Bile duct (tissue), 1 donor: ENCODE results near the gene LMBRD2.

- PRO-cap = no peak
Observed at GRCh38 chr5:35194979-35196070, 35.0 kb downstream of the PRLR start.

- PRO-cap = no peak
Observed at GRCh38 chr5:35803920-35804526, 52.7 kb upstream of the IL7R start.

DNA sequence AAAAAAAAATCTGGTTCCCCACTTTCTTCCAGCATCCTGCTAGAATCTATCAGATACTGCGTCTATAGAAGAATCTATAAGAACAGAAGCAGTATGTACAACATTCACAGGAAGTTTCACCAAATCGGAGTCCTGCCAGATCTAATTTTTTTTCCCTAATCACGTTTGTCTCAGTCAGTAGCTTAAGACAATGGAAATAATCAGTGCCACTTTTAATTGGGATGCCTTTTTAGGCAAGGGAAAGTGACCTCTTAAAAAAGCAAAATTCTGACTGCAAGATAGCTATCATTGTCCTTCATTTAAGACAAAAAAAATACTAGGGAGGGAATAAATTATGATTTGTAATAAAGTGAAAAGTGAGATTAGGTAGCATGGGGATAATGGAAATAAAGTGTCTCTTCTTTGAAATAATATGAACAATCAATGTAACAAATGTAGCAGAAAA is 3.4 kb downstream of the IL7R start:
- PRO-cap = no peak

DNA sequence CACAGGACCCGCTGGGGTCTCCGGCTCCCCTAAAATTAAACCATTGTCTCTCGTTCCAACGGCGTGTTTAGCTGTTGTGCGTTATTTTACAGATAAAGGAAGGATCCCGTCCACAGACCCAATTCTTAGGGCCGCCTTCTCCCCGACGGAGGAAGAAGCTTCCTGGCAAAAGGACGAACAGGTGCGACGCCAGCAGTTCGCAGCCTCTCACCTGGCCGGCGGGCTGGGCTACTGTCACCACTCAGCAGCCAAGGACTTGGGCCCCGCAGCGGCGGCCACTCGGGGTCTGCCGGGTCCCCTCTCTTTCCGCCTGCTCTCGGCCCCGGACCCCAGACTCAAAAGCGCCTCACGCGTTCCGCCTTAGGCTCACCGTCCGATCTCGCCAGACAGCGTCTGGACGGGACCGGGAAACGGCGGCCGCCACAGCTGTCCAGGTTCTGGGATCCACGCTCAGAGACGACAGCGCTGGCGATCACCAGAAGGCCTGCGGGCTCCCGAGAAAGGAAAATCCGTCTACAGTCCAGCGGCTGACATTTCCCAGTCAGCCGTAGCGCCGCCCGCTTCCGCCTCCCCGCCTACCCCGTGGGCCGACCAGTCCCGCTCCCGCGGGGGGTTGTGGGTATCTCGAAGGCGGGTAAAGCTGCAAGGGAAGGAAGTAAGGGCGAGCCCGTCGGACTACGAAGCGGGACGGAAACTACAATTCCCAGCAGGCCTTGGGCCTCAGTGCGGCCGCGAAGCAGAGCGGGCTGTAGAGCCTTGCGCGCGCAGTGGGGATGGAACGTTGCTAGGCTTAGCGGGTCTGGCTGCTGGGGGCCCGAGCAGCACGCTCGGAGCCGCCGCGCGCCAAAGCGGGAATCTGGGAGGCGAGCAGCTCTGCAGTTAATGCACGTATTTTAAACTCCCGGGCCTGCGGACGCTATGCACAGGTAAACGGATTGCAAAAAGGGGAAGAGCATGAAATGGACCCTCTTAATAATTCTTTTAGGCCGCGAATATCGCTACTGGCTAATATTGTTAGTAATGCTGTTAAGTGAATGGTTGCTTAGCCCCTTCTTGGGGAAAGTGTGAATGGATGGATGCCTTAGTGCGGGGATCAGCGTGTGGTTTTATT is at the start of gene LMBRD2:
Gene LMBRD2 (minus strand): TSS at position 543 of the 1,111 bp plus-strand sequence.
- PRO-cap = bidirectional peak, plus-strand start at position 739 of the sequence, minus-strand start at position 565 of the sequence

DNA sequence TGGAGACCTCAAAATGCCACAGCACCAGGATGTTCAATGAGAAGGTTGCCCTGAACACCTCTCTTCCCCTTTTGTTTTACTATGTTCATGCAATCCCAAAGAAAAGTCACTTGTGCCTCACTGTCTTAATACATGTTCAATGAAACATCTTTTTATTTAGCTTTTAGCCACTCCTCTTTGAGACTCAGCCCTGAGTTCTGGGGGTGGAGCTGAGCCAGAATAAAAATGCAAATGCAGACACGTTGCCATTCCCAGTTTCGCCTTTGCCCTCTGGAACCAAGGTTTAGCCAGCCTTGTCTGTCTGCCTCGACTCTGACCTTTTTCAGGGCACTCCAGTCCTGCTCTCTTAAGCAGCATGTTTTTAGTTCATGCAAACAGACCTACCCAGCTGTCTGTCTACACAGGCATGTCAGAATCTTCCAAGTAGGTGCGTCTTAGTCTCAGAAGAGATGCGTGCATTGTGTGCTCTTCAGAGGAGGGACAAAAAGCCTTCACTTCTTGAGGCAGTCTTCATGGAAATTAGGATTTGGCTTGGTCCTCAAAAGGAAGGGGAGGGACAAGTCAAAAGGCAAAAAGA is 82.2 kb upstream of the RANBP3L start:
- PRO-cap = no peak

GRCh38 chr5:36522193-36522968 is 84.0 kb upstream of the SLC1A3 start:
- PRO-cap = no peak

- PRO-cap = no peak
Observed at GRCh38 chr5:36704123-36704664, 97.8 kb downstream of the SLC1A3 start.

- PRO-cap = bidirectional peak, plus-strand start at chr5:36745495, minus-strand start at chr5:36745288
Observed at GRCh38 chr5:36745184-36745624, 131.4 kb upstream of the NIPBL start.

DNA sequence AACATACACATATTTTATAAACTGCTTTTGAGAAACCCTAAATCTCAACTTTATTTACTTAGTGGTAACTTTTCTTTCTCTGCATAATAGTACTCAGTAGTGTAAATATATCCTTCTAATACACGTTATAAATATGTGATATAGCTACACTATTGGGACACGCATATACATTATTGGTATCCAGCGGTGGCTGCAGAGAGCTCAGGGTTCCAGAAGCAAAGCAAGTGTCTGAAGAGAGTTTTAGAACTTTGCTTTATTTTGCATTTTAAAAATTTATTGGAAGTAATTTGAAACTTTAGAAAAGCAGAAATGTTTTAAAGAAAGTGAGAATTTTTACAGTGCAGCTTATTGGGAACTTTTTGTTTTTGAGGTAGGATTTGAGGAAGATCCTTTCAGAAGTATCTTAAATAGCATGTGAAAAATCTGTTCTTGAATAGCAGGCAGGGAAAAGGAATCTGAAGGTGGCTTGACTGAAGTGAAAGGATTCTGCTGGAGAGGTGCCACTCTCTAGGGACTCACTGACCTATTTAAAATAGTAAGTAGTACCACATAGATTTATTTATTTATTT is 68.9 kb downstream of the NIPBL start:
- PRO-cap = no peak

DNA sequence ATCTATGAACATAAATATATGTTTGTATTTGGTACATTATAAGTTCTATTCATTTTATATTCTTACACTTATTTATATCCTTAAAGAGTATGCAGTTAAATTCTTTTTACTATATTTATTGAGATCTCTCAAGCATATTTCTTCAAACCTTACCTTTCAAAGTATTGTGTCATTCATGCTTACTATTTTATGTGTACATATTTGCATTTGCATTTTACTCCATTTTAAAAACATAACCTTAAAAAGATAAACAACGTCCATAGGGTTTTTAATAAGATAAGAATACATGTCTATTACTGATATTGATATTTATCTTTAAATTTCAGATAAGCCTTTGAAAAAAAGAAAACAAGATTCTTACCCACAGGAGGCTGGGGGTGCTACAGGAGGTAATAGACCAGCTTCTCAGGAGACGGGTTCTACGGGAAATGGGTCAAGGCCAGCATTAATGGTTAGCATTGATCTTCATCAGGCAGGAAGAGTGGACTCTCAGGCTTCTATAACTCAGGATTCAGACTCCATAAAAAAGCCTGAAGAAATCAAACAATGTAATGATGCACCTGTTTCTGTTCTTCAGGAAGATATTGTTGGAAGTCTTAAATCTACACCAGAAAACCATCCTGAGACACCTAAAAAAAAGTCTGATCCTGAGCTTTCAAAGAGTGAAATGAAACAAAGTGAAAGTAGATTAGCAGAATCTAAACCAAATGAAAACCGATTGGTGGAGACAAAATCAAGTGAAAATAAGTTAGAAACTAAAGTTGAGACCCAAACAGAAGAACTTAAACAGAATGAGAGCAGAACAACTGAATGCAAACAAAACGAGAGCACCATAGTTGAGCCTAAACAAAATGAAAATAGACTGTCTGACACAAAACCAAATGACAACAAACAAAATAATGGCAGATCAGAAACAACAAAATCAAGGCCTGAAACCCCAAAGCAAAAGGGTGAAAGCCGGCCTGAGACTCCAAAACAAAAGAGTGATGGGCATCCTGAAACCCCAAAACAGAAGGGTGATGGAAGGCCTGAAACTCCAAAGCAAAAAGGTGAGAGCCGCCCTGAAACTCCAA is 108.1 kb downstream of the NIPBL start:
- PRO-cap = no peak

GRCh38 chr5:37063481-37063959 is 185.7 kb downstream of the CPLANE1 start:
- PRO-cap = no peak

DNA sequence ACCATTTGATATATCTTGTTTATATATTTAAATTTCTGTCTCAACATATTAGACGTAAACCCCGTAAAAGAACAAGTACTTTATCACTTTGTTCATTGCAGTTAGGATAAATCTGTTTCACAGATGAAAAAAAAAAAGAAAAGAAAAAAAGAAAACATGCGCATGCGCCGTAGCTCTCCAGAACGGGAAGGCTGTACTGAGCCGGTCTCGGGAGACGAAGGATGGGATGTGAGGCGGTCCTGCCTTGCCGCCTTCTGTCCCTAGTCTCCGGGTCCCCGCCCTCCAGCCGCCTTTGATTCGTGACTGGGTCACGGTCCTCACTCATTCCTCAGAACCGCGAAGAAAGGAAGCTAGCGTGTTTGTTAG is 40.4 kb downstream of the CPLANE1 start:
- PRO-cap = unidirectional peak, plus-strand start at position 194 of the sequence

DNA sequence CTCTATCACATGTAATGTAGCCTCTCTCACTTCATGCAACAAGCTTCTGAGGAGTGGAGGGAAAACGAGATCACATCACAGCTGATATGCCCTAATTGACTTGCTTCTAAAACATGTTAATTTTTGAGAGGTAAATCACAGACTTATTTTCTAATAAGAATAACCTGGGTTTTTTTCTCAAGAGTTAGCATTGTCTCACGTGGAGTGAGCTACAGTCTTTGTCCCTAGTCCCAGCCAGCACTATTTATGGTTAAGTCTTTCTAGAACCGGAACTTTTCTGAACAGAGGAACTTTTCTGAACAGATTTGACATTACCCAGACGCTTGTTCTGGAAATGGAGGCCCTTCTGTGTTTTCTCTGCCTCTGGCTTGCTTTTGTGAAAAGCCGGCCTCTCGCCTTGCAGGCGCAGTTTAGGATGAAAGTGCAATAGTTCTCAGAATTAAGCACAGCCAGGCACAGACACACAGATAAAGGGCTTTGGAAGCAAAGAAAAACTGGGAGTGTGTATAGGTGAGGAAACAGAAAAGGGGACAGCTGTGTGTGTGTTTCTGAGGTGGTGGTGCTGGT is 6.0 kb downstream of the GDNF start:
- PRO-cap = unidirectional peak, plus-strand start at position 436 of the sequence

- PRO-cap = no peak
Observed at GRCh38 chr5:37838128-37838880, 1.5 kb downstream of the GDNF start.

DNA sequence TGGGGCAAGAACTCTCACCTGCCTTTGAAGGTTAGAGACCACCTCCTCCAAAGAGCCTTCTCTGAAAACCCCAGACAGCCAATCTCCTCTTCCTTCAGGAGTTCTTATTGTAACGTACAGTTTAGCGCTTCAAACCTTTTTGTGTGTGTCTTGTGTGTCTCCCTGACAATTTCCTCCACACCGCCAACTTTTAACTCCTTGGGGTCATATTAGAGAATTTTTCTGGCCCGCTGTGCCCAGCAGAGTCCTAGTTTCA is 90.1 kb upstream of the EGFLAM start:
- PRO-cap = no peak

DNA sequence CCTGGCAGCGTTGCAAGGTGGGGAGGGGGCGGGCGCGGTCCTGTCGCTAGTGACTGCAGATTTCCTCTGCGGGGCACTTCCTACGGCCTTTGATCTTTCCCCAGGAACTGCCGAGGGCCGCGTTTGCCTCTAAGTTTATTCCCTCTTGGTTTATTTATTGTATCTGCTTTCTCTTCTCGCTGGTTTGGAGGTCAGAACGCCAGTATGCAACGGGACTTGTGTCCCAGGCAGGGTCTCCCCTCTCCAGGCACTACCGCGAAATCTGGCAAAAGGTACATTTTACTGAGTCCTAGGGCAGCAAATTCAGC is 1.0 kb upstream of the EGFLAM start:
- PRO-cap = no peak

GRCh38 chr5:38445941-38446709 is 110.3 kb downstream of the LIFR start:
- PRO-cap = no peak

- PRO-cap = no peak
Observed at GRCh38 chr5:38464909-38465467, 91.5 kb downstream of the LIFR start.

GRCh38 chr5:38467940-38468744 is 88.3 kb downstream of the LIFR start:
- PRO-cap = no peak

DNA sequence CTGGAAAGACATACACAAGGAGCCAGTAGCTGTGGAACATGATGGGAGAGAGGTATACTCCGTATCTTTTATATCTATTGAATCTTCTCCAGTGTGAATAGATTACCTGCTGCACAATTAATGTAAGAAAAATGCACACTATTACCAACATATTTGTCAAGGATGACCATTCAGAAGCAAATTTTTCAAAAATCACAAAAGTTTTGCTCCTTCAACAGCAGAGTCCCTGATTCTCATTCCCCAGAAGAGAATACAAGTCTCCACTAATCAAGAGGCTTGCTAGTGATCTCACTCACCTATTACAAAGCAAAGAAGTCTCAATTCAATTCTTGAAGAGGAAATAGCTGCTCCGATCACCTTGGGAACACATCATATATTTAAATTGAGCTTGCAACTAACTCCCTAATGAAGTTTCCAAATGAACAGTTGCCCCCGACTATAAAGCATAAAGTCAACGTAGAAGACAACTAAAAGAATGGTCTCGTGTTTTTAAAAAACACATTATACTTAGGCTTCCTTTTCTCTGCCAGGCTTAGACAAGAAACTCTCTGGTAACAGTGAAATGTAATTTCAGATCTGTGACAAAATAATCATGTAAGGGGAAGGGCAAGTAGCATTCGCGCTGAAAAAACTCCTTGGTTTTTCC is 1.6 kb downstream of the LIFR start:
- PRO-cap = unidirectional peak, plus-strand start at position 589 of the sequence